Type B pancreatic cell (in vitro differentiated cells): ENCODE measurements around a stretch of chr5.

DNA sequence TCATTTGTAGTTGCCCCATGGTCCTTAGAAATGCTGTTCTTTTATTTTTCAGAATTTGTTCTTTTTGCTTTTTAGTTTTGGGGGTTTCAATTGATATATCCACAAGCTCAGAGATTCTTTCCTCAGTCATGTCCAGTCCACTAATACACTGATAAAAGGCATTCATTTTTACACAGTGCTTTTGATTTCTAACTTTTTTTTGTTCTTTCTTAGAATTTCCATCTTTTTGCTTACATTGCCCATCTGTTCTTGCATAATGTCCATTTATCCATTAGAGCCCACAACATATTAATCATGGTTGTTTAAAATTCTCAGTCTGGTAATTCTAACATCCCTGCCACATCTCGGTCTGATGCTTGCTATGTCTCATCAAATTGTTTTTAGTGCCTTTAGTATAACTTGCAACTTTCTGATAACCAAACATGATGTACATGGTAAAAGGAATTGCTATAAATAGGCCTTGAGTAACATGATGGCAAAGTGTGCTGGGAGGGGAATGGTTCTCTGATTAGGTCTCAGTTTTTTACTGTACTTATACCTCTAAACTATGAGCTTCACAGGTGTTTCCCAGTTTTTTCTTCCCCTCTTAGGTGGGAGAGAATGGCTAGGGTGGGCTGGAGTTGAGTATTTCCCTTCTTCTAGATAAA, 109.9 kb downstream of the FAM172A start:
- PRO-cap = no peak

GRCh38 chr5:94520333-94520945, 98.0 kb downstream of the KIAA0825 start:
- PRO-cap = no peak

DNA sequence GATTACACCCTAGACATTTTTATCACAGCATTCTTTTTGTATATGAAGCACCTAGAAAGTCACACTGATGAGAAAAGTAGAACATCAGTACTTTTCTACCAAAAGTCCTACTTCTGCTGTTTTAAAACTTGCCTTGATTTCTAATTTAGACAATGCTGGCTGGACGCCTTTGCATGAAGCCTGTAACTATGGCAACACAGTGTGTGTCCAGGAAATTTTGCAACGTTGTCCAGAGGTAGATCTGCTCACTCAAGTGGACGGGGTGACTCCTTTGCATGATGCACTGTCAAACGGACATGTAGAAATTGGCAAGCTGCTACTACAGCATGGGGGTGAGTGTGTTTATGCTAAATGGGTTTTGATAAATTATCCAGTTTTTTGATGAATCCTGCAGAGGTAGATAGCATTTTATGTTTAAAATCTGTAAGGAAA, 73.5 kb downstream of the SLF1 start:
- PRO-cap = no peak

- PRO-cap = no peak
Measured at GRCh38 chr5:95138344-95138868, 146.5 kb downstream of the MCTP1 start.

DNA sequence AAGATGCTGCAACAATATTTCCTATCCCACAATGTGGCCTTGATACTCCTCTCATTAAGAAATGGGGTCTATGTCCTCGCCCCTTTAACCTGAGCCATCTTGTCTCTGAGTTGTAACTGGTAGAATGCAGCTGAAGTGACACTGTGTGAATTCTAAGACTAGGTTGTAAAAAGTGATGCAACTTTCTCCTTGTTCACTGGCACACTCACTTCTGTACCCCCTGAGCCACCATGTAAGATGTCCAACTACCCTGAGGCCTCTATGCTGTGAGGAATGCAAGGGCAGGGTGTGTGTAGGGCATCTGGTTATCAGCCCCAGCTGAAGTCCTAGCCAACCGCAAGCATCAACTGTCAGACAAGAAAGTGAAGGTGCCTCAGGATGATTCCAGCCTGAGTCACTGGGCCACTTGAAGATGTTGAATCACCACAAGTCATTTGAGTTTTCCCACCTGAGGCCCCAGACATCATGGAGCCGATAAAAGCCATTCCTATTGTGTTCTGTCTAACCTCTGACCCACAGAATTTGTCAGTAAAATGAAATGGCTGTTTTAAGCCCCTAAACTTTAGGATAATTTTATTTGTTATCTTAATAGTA, 18.8 kb upstream of the RHOBTB3 start:
- PRO-cap = no peak

GRCh38 chr5:95720168-95720554, 11.0 kb upstream of the RHOBTB3 start:
- PRO-cap = no peak

DNA sequence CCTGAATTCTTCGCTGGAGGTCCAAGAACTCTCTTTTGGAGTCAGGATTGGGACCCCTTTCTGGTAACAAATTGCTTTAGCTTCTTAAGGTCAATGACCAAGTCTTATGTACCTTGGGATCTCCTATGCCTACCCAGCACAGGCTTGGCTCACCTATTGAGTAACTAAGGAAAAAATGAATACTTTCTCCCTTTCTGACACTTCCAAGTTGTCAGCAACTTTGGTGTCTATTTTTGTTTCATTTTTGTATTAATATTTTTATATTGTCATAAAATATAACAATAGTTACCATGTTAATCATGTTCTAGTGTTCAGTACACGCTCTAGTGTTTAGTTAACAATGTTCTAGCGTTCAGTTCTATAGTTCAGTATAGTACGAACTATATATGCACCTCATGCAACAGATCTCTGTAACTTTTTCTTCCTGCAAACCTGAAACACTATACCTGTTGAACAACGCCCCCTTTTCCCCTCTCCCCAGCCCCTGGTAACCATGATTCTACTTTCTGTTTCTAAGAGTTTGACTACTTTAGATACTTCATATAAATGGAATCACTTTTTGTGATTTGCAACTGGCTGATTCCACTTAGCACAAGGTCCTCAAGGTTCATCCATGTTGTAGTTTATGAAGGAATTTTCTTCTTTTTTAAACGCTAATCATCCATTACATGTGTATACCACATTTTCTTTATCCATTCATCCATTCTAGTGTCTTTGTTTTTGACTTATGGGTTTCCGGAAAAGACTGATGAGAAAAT, 1.7 kb upstream of the RHOBTB3 start:
- PRO-cap = no peak

GRCh38 chr5:95732241-95732434, 1.0 kb downstream of the RHOBTB3 start:
- PRO-cap = no peak

GRCh38 chr5:95770973-95772093, 40.2 kb downstream of the RHOBTB3 start:
- PRO-cap = no peak

DNA sequence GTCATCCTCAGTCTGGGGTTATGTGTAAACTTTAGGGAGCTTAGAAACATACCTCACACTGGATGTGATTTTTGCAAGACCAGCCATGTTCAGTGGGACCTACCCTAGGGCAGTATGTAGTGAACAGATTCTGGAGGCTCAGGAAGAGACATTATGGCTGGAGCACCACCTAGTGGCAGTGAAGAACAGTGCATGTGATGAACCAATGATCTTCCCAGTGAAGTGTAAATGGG, 24.4 kb upstream of the GLRX start:
- PRO-cap = no peak

DNA sequence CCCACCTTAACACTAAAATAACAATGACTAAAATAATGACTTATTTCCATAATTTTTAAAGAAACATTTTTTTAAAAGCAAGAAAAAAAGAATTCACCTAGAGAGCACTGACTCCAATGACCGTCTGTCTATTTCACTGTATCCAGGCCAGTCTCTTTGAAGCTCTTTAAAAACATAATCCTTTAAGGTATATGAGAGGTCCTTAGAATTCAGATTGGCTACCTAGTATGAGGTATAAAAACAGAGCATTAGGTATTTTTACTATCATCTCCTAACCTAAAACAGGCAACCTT, 60.8 kb downstream of the ELL2 start:
- PRO-cap = no peak

DNA sequence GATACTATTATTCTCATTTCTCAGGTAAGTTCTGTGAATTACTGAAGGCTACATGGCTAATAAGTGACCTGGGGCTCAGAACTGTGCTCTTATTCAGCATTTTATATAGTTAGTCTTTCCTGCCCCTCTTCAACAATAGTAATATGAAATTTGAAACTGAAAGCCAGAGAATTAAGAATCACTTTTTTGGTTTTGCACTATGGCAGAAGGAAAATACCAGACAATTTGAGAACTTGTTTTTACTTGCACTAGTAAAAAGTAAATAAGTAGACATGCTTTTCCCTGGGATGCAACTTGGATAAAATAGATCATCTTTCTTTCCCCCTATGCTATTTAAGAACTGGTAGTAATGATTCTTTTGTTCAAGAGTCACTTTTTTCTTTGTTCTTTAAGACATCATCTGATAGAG, 11.7 kb downstream of the ELL2 start:
- PRO-cap = no peak

DNA sequence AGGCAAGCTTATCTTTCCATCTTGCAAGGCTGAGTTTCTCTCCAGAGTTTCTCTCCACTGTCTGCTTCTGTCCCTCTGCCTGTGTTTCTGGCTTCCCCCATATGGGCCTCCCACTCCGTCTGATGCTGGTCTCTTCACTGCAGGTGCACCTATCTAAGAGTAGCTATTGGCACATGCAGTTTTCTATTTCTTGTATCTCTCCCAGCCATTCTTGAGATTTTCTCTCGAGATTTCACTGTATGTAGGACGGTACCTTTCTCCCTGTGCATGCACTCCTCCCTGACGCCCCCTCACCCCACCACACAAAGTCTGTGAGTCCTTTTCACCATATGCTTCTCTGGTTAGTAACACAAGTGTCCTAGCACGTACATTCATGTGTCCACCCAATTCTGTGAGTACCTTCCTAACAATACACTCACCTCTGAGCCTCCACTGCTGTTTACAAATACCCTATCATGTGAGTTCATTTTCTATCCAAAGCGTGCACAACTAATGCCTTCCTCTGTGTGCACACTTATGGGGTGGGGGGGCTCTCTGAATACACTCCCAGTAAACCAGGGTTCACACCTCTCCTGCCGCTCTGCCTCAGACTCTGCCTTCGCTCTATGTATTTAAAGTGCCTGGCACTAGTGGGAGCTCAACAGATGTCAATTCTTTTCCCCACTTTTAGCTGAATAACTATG, 2.0 kb downstream of the ELL2 start:
- PRO-cap = no peak

DNA sequence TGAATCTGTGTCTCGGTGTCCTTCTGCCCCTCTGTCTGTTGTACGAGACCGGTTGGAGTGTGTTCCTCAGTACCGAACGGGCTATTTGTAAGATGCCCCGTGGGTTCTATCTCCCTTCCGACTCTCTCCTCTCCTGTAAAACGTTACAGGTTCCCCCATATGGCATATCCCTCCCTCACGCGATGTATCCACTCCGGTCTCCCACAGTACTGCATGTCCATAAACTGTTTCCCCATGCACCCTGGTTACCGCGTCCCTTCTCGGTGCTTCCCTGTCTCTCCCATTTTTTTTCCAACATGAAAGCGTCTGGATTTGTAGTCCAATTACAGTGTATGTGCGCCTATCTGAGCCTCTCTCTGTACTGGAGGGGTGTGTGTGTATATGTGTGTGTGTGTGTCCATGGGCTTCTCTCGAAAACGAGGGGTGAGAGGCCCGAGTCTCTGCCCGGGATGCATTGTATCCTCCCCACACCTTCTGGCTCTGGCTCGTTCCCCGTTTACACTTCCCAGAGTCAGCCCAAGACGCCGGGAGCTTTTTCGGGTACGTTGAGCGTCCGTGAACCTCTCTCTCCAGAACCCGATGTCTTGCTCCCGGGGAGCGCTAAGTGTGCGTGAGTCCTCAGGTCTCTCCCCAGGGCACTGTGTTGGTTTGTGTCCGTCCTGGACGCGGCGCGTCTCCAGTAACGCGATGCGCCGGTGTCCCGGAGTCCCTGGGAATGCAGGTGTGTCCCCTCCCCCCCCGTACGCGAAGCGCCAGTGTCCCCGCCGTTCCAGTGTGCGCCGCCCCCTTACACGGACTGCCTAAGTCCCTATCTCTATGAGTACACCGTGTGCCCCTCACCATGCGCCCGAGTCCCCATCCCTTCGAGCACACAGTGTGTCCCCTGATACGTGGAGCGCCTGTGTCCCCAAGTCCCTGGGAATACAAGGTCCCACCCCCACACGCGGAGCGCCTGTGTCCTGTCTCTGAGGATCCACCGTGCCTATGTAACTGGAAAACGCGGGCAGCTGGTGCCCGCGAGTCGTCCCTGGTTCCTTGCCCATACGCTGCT, 1.2 kb downstream of the ELL2 start:
- PRO-cap = bidirectional peak, plus-strand start at position 755 of the sequence, minus-strand start at position 681 of the sequence

GRCh38 chr5:96053114-96053869, 91.6 kb upstream of the ELL2 start:
- PRO-cap = no peak

- PRO-cap = no peak
Measured at GRCh38 chr5:96582273-96582876, 79.8 kb upstream of the CAST start.

DNA sequence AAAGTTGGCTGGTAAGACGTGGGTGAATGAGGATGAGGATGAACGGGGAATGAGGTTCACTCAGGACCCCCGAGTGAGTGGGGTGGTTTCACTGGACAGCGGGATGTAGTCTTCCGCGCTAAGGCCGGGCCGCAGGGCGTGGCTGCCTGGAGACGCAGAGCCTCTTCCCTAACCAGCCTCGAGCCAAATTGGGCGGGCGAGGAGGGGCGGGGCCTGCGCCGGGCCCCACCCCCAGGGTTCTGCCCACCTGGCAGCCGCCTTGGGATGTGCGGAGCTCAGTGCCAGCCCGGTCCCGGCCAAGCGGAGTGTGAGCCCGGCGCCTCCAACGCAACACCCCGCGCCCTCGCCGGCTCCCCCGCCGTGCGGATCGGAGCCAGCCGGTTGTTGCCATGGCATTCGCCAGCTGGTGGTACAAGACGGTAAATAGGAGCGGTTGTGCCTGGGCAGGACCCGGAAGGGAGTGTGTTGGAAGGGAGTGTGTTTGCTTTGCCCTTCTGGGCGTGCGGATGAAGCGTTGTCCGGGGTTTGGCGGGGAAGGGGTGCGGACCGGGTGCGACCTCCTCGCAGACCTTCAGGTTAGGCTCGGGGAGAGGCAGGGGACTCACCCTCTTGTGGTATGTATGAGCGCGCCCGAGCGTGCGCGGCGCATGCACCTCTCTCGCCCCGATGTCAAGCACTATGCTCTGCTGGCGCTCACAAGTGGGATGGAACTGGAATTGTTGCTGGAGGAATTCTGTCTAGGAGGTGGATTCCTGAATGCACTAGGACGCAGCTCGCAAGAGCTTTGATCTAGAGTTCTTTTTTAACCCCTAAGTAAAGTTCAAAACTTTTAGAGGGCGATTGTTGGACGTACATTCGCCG, 802 bp downstream of the CAST start:
- PRO-cap = bidirectional peak, plus-strand start at position 278 of the sequence, minus-strand start at position 309 of the sequence; bidirectional peak, plus-strand start at position 478 of the sequence, minus-strand start at position 584 of the sequence; bidirectional peak, plus-strand start at position 648 of the sequence, minus-strand start at position 603 of the sequence

- PRO-cap = no peak
Measured at GRCh38 chr5:96709071-96709800, 47.1 kb downstream of the CAST start.

- PRO-cap = no peak
Measured at GRCh38 chr5:97031974-97033206, 96.5 kb downstream of the LNPEP start.

DNA sequence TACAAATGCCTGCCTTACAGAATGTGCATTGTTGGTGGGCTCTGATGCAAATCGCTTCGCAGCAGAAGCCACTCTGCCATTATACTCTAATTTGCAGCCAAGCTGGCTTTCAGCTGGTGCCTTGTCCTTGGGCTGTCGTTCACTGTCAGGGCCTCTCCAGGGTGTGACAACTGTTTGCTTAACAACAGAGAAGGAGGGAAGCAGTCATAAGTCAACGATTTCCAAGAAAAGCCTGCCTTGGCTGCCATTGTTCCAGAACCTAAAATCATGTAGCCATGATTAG, 260.1 kb upstream of the RGMB start:
- PRO-cap = no peak